Bronchus fibroblast of lung (primary cell): Measurements from ENCODE around the genes DCXR and SLC16A3.

- RAMPAGE, long total RNA, result no peak
Observed at GRCh38 chr17:81978469-81978893, 1.1 kb downstream of the ASPSCR1 start.

- RAMPAGE, long total RNA, result no peak
Observed at GRCh38 chr17:81999604-81999911, 22.1 kb downstream of the ASPSCR1 start.

- RAMPAGE, long total RNA, result no peak
Observed at GRCh38 chr17:82003492-82004293, 19.0 kb downstream of the CENPX start.

GRCh38 chr17:82012130-82013265, 10.2 kb downstream of the CENPX start:
- RAMPAGE, long total RNA, result no peak

- RAMPAGE, long total RNA, result start-site peak on the minus strand at chr17:82037302-82037352, 41 and 30 reads in 2 replicates
Observed at GRCh38 chr17:82037162-82038237, at the start of gene DCXR. Gene DCXR, minus strand, starts transcription at chr17:82037697.

- RAMPAGE, long total RNA, result no peak
Observed at GRCh38 chr17:82050581-82051234, 903 bp downstream of the RFNG start.

DNA sequence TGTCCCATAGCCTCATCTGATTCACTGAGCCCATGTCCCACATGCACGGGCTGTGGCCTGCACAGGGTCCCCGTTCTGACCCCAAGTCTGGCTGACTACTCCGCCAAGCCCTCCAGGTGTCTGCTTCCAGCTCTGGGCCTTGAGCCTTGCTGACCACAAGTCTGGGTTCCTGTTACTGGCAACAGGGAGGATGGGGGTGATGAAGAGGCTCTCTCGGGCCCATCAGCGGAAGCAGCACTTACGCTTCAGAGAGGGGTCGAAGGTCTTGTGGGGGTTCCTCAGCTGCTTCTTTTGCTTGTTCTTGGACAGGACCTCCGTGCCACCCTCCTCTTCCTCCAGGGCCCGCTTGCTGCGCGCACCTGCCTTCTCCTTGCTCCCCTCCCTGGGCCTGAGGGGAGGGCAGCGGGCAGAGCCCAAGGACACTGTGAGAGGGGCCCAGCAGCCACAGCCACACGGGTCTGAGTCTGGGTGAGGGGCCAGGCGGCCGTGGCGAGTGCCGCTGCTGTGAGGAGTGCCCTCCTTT, 5.8 kb downstream of the DUS1L start:
- RAMPAGE, long total RNA, result no peak

DNA sequence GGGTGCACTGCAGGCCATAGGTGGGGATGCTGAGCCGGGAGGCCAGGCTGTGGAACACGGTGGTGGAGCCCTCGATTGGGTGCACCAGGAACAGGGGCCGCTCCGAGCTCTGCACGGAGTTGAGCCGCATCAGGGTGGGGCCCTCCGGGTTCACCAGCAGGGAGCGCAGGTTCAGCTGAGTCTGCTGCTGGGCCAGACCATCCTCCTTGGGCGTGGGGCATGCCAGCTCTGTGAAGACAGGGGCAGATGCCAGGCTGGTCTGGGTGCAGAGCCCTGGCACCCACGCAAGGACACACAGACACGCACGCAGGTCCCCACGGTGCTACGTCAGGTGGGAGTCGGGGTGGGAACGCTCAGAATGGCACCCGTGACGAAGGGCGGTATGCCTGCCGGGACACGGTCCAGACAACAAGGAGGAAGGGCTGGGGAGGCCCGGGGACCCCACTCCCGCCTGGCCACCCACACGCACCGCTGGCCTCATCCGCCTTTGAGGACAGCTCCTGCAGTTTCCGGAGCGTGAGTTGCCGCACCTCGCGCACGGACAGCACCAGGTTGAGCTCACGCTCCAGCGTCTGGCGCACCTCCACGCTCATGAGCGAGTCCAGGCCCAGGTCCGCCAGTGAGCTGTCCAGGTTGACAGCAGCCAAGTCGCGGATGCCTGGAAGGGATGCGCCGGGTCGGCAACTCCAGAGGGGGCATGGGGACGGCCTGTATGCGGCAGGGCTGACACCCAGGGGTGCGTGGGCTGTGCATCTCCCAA, 15.3 kb upstream of the DUS1L start:
- RAMPAGE, long total RNA, result no peak

DNA sequence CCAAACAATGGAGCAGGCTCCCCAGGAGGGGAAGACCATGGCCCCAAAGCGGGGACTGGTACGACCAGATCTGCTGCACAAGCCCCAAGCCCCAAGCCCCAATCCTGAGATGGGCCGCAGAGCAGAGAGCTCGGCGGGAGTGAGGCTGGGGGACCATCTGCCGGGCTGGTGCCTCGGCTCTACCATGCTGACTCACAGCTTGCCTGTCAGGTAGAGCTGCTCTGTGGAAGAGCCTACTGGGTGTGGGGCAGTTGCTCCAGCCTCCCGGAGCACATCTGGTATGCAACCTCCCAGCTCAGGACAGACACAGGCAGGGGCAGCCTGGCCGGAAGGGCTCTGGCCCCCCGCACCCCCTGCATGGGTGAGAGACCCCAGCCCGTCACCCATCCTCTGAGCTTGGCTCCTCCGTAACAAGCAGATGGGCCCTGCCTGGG, 2.4 kb downstream of the FASN start:
- RAMPAGE, long total RNA, result no peak

- RAMPAGE, long total RNA, result no peak
Observed at GRCh38 chr17:82096858-82097978, 818 bp downstream of the FASN start.

- RAMPAGE, long total RNA, result no peak
Observed at GRCh38 chr17:82101261-82101608, 3.2 kb upstream of the FASN start.

- RAMPAGE, long total RNA, result no peak
Observed at GRCh38 chr17:82105700-82106960, 8.1 kb upstream of the FASN start.

GRCh38 chr17:82126510-82127535, 28.8 kb upstream of the FASN start:
- RAMPAGE, long total RNA, result no peak

DNA sequence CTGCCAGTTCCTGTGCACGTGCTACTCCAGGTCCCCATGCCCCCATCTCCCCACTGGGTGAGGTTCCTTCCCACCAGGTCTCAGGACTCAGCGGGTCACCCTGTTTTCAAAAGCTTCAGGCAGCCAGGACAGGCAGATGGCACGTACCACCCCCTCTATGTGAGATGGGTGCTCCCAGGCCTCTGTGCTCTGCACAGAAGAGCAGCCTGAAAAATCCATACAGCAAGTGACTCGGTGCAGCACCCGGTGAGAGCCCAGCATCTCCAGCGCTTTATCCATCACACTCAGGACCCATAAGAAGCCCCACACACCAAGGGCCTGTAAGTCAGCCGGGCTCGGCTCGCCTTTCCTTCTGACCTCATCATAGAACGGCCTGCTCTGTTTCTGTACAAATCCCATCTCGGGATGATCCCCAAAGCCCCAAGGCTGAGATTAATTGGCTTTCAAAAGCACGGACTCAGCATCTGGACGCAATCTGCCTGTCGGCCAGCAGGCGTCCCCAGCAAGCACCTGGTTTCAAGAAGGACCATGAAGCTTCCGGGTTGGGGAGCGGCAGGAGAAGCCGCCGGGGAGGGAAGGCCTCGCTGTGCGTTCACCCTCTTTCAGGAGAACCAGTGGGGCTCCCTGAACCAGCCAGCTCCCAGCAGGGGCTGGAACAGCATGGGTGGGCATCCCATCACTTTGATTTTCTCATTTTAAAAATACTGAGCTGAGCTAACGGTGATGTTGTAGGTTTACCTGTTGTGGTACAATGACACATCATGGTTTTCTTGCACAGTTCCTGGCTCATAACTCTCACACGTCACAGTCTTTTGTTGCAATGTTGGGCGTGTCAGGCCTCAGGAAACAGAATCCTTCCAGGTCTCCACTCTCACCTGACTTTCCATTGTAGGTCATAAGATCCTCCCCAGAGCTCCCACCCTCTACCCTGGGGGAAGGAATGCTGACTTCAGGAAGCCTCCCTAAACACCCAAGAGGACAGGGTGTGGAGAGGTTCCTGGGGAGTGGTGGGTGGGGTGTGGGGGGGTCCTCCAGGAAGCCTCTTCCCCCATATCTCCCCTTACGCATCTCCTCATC, 6.8 kb downstream of the CCDC57 start:
- RAMPAGE, long total RNA, result no peak

GRCh38 chr17:82228633-82229430, at the start of gene SLC16A3:
Gene SLC16A3, plus strand, starts transcription at chr17:82229042.
- RAMPAGE, long total RNA, result no peak

GRCh38 chr17:82252243-82253323, 20.9 kb downstream of the CSNK1D start:
- RAMPAGE, long total RNA, result no peak

DNA sequence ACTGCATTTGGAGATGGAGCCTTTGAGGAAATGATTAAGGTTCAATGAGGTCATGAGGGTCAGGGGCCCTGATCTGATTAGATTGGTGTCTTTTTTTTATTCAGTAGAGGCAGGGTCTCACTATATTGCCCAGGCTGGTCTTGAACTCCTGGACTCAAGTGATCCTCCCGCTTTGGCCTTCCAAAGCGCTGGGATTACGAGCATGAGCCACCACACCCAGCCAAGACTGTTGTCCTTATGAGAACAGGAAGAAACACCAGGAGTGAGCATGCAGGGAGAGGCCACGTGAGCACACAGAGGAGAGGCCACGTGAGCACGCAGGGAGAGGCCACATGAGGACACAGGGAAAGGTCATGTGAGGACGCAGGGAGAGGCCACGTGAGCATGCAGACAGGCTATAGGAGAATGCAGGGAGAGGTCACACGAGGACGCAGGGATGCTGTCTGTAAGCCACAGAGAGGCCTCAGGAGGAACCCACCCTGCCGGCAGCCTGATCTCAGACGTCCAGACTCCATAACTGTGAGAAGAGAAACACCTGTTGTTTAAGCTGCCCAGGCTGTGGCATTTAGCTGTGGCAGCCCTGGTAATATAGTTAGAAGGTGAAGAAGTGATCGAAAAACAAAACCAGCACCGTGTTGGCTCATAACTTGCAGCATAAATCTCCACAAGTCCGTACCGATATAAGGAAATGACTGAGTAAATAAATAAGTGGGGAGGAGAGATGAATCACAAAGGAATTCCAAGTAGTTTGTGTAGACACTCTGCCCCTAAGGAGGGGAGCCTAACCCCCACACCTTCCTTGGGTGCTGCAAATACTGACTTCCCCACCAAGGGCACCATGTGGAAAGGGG, 14.6 kb upstream of the CSNK1D start:
- RAMPAGE, long total RNA, result no peak

DNA sequence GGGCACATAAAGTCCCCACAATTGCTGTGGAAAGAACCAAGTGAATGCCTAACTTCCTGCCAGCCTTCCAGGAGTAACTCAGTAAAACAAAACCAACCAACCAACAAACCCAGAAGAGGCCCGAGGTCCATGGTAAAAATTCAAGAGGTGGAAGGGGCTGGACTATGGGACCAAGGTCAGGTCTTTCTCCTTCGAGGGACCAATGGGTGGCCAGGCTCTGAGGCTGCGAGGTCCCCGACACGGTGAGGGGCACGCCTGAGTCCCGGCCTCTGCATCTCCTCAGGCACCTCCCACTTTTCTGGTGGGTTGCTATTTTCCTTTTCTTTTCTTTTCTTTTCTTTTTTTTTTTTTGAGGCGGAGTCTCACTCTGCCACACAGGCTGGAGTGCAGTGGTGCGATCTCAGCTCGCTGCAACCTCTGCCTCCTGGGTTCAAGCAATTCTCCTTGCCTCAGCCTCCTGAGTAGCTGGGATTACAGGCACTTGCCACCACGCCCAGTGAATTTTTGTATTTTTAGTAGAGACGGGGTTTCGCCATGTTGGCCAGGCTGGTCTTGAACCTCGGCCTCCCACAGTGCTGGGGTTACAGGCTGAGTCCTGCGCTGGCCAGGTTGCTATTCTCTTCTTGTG, 17.9 kb downstream of the CD7 start:
- RAMPAGE, long total RNA, result no peak

DNA sequence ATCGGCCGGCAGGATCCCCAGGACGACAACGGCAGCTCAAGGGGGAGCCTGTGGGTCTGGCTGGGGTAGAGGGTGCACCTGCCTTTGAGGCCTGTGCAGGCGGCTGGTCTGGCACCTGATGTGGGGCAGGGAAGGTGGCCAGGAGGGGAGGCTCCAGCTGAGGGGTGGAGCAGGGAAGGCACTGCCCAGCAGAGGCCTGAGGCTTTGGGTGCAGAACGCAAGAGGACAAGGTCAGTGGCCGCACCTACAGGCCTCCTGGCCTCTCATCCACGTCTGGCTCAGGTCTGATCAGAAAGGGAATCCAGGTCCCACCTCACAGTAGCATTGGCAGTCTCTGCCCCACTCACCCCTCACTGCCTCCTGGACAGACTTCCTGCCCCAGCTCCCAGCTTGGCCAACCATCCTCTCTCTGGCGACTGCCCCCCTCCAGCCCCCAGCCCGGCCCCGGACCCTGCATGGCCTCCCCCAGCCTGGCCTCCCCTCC, 4.4 kb downstream of the UTS2R start:
- RAMPAGE, long total RNA, result no peak

- RAMPAGE, long total RNA, result no peak
Observed at GRCh38 chr17:82391989-82392890, 20.7 kb downstream of the UTS2R start.